ENCODE measurements around a stretch of chr15.

GRCh38 chr15:85740548-85741184 is 54.1 kb downstream of the KLHL25 start:
- PRO-cap = no peak
- RAMPAGE, long total RNA = no peak
- RRBS = no CpG with 5 or more reads among the region's 16 CpGs

DNA sequence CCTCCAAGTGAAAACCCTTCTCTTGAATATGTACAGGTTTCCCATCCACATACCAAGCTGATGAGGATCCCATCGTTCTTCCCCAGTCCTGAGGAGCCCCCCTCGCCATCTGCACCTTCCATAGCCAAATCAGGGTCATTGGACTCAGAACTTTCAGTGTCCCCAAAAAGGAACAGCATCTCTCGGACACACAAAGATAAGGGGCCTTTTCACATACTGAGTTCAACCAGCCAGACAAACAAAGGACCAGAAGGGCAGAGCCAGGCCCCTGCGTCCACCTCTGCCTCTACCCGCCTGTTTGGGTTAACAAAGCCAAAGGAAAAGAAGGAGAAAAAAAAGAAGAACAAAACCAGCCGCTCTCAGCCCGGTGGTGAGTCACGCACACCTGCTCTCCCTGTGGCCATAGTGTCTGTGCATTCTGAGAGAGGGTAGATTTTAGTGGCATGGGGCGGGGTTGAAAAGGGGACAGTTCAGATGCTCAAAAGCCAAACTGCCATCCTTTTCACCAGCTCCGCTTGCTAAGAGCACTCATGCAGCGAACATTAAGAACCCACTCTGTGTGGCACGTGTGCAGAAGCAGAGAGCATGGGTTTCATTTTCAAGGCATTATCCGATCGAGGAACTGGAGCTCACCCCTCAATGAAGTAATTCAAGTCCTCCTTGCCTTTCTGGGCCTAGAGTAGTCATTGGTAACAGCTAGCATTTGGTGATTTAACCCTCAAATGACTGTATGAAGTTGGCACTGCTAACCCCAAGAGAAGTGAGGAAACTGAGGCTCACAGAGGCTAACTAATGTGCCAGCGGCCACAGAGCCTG is 51.1 kb downstream of the KLHL25 start:
- PRO-cap = no peak
- RAMPAGE, long total RNA = no peak
- RRBS = no CpG with 5 or more reads among the region's 15 CpGs

DNA sequence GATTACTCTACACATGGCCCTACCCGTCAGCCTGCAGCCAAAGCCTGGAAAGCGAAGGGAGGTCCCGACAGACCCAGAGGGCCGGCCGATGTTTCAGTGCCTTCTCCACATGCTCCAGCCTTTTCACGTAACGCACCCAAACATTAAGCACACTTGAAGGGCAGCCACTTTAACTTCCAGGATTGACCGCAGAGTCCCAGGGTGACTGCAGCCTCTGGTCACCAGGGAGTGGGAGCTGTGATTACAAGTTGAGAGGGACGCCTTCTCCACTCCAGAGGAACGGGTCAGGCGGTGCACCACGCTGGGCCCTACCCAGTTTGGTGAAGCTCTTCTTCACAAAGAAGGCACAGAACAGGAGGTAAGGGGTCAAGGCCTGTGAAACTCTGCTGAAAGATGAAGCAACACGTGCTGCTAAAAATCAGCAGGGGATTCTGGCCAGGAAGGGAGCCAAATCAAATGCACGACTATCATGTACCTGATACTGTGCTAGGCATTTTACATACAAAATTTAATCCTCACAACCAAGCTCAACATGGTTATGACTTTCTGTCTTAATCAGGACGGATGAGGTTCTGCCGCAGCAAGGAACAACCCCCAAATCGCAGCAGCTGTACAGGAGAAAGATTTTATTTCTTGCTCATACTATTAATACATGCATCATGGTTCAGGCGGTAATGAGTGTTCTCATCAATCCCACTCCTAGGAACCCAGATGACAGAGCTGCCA is 17.1 kb downstream of the KLHL25 start:
- PRO-cap = no peak
- RAMPAGE, long total RNA = no peak
- RRBS = no CpG with 5 or more reads among the region's 18 CpGs

- PRO-cap = no peak
- RAMPAGE, long total RNA = no peak
- RRBS = no CpG with 5 or more reads among the region's 1 CpG
Measured at GRCh38 chr15:86769005-86769378, 689.3 kb downstream of the AGBL1 start.

DNA sequence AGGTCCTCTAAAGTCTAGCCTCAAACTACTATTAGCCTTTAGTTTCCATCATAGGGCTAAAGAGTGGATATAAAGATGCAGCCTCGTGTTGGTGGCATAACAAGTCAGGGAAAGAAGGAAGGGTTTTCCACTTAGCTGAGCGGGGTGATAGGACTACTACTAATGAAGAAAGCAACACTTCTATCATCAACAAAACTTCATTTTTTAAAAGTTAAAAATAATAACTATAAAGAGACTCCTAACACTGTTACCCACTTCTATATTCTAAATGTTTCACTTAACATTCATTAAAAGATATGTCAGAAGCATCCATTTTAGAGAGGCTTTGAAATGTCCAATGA is 1084.3 kb downstream of the AGBL1 start:
- PRO-cap = no peak
- RAMPAGE, long total RNA = no peak
- RRBS = no CpG with 5 or more reads among the region's 2 CpGs

GRCh38 chr15:87949240-87949783 is 307.2 kb downstream of the NTRK3 start:
- PRO-cap = unidirectional peak, plus-strand start at chr15:87949511
- RAMPAGE, long total RNA = no peak
- RRBS = no CpG with 5 or more reads among the region's 10 CpGs

DNA sequence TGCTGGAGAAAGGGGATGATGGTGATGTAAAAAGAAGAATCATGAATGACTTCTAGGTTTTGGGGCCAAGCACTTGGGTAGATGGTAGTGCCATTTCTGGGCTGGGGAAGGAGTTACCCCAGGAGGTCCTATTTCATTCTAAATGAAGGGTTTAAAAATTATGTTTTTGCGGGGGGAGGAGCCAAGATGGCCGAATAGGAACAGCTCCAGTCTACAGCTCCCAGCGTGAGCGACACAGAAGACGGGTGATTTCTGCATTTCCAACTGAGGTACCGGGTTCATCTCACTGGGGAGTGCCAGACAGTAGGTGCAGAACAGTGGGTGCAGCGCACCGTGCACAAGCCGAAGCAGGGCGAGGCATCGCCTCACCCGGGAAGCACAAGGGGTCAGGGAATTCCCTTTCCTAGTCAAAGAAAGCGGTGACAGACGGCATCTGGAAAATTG is 100.4 kb upstream of the NTRK3 start:
- PRO-cap = no peak
- RAMPAGE, long total RNA = no peak
- RRBS = no CpG with 5 or more reads among the region's 14 CpGs

DNA sequence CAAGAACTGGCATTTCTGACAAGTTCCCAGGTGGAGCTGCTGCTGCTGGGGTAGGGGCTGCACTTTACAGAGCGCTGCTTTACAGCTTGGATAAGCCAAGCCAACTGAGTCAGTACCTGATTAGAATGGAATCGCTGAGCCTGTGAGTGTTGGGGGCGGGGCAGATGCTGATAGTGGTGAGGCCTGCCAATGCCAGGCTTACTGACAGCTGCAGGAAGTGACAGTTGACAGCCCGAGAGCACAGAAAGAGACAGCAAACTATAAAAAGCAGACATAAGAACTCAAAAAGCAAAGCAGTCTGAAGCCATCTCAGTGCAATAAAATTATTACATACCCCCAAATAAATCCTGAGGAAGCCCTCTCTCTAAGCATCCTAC is 64.8 kb downstream of the MRPL46 start:
- PRO-cap = no peak
- RAMPAGE, long total RNA = no peak
- RRBS = no CpG with 5 or more reads among the region's 4 CpGs

- PRO-cap = no peak
- RAMPAGE, long total RNA = no peak
- RRBS = no CpG with 5 or more reads among the region's 2 CpGs
Measured at GRCh38 chr15:88627441-88627822, 6.3 kb downstream of the AEN start.

- PRO-cap = no peak
- RAMPAGE, long total RNA = no peak
- RRBS = no CpG with 5 or more reads among the region's 9 CpGs
Measured at GRCh38 chr15:89016728-89017287, 71.4 kb upstream of the ABHD2 start.

DNA sequence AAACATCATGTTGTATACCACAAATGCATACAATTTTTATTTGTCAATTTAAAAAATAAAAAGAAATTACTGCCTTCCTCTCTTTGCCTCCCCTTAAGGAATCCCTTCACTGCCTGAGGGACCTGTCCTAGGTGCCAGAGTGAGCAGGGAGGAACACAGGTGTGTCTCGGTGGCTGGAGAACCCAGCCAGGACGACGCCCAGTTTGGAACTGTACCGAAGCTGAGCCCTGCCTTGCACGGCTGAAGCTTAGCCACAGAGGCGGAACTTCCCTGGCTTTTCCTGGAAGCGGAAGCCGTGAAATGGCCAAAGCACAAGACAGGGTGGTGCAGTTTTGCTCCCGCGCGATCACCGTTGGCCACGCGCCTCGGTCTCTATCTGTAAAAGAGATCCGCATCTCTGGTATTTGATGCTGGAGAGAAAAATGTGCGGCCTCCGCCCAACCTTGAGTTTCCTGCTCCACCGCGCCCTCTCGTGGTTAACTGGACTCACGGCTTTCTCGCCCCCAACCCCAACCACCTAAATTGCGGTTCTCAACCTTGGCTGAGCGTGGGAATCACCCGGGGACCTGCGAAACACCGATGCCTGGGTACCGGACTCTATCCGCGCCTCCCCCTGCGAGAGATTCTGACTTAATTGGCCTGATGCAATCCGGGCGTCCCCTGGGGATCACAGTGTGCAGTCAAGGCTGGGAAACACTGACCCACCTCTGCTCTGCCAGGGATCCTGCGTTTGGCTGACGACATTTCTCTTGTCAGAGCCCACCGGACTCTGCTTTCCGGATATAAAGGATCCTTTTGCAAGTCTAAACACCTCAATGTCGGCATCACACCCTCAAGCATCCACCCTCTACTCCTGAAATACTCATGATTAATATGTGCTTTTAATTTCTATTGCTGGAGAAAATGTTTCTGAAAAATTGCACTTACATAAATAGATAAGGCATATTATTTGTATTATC is 70.7 kb upstream of the ABHD2 start:
- PRO-cap = no peak
- RAMPAGE, long total RNA = no peak
- RRBS = 15% methylated on average over 8 of the region's 39 CpGs

GRCh38 chr15:89088853-89089404 is 673 bp downstream of the ABHD2 start:
- PRO-cap = no peak
- RAMPAGE, long total RNA = no peak
- RRBS = 7% methylated on average over 4 of the region's 22 CpGs

GRCh38 chr15:89101770-89102524 is 13.7 kb downstream of the ABHD2 start:
- PRO-cap = no peak
- RAMPAGE, long total RNA = no peak
- RRBS = no CpG with 5 or more reads among the region's 9 CpGs

DNA sequence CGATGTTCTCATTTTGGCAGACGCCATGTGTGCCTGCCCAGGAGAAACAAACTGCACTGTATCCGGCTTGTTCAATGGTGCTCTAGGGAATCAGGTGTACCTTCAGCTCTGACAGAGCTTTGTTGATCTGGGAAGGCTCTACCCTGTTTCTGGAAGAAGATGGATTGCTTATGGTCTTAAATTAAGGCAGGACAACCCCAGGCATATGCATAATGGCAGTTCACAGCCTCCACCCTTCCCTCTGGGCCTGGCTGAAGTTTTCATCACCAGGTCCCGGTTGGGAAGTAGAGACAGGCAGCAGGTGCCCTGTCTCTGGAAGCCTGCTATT is 34.1 kb downstream of the ABHD2 start:
- PRO-cap = no peak
- RAMPAGE, long total RNA = no peak
- RRBS = no CpG with 5 or more reads among the region's 4 CpGs

GRCh38 chr15:89127900-89128780 is 39.9 kb downstream of the ABHD2 start:
- PRO-cap = no peak
- RAMPAGE, long total RNA = no peak
- RRBS = no CpG with 5 or more reads among the region's 6 CpGs

GRCh38 chr15:89133618-89133779 is 45.2 kb downstream of the ABHD2 start:
- PRO-cap = no peak
- RAMPAGE, long total RNA = no peak

- PRO-cap = no peak
- RAMPAGE, long total RNA = no peak
- RRBS = no CpG with 5 or more reads among the region's 3 CpGs
Measured at GRCh38 chr15:89157867-89158533, 63.4 kb downstream of the RLBP1 start.

GRCh38 chr15:89177037-89177384 is 44.4 kb downstream of the RLBP1 start:
- PRO-cap = no peak
- RAMPAGE, long total RNA = no peak
- RRBS = no CpG with 5 or more reads among the region's 13 CpGs

DNA sequence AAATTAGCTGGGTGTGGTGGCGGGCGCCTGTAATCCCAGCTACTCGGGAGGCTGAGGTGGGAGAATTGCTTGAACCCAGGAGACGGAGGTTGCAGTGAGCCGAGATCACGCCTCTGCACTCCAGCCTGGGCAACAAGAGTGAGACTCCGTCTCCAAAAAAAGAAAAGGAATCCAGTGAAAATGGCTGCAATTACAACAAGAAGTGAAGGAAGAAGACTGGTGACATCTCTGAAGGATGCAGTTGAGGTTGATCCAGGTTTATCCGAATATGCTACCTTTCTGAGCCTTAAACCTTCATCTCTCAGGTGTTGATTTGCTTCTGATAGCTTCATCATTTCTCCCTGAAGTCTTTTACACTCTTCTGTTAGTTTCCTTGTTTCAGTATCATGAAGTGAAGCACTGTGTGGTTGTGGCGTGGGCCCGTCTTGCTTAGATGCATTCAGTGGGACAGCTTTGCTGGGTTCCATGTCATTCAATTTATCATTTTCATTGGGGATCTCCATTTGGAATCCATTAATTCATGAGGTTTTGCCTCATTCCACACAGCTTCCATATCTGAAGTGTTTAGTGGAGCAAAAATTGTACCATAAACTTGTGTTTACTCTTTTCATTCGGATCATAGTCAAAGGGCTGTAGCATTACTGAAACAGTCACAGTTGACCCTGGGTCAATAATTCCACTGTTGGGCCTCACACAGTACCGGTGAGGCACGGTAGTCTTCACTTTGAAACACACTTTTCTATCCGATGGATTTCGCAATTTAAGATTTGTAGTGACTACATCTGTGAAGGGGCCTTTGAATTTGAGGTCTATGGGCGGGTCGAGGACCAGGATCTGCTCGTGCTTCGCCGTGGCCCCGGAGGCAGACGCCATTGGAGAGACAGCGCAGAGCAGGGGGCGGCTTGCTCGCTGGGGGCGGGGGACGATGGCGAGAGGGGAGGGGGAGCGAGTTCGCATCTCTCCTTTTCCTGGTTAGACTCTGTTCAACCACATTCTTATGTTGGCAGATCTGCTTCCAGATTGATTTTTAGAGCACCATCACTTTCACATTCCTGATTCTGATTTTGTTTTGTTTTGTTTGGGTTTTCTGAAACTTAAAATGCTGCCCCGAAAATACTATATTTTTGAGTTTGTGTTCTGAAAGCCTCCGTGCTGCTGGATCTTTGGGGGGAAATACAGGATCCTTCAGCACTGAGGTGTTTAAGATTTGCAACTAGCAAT is 20.0 kb downstream of the RLBP1 start:
- PRO-cap = no peak
- RAMPAGE, long total RNA = no peak
- RRBS = no CpG with 5 or more reads among the region's 32 CpGs

DNA sequence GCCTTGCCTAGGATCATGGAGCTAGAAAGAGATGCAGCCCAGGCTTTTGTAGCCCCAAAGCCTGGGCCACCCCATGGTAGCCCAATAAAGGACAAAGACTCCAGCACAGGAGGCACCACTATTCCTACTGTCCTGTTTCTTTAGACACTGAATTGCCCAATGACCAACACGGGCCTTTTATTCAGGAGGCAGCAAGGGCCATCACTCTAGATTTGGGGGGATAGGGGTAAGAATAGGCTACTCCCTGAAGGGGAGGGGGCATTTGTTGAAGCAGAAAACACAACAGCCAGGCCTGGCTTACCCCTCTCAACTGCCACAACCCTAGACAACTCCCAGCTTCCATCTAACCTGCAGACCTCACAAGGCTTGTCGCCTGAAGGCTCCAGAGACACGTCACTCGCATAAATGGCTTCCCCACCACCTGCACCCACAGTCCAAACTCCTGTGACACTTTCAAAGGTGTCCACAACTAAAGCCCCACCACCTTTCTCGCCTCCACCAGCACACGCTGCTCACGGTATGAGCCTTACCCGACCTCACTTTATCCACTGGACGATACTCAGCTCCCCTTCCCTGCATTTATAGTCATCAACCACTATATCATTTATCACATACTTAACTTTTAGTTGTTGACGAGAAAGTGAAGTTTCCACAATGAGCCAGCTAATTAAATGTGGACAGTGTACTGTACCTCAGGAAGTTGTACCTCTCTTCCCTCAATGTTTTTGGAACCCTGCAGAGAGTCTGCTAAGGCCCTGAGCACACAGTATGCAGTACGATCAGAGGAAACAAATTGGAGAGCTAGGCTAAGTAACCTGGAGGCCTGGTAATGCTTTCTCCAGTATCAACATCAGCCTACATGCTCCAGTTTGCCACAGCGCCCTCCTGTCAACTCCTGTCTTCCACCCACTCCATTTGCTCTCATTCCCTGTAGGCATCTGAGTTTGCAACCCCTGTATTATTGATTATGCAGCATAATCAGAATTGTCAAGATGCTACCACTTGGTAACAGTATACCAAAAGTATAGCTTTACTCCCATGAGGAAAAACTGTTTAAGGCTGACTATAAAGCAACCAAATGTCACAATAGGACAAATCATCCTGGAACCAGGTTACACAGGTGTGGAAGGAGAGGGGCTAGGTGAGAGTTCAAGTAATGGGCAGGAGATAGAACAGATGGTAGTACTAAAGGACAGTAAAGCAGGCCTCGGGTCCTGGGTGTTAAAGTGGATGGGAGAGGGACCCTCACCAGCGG is 14.7 kb downstream of the POLG start:
- PRO-cap = no peak
- RAMPAGE, long total RNA = no peak
- RRBS = no CpG with 5 or more reads among the region's 14 CpGs

Measured in lung (tissue), 4 donors.